PFSK-1 (cell line): Measurements from ENCODE around the genes PPFIA2 and POC1B.

DNA sequence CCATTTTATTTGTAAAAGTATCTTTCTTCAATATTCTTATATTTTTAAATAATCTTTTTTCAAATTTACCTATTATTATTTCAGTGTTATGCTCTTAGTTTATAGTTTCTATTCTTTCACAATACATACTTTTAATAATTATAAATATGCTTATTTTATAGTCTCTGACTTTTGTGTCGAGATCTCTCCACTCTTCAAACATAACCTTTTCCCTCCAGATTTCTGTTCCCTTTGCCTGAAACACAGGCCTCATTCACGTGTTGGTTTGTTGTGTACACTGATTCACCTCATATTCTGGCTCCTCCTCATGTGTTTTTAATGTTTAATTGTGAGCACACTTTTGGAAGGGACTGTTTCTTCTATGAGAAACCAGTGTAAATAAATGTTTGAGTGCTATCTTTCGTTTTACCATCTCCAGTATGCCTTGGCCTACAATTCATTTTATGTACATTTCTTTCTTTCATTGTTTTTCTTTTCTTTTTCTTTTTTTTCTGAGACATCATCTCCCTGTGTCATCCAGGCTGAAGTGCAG is 20.1 kb downstream of the LIN7A start:
- RRBS, result no CpG with 5 or more reads among the region's 3 CpGs

DNA sequence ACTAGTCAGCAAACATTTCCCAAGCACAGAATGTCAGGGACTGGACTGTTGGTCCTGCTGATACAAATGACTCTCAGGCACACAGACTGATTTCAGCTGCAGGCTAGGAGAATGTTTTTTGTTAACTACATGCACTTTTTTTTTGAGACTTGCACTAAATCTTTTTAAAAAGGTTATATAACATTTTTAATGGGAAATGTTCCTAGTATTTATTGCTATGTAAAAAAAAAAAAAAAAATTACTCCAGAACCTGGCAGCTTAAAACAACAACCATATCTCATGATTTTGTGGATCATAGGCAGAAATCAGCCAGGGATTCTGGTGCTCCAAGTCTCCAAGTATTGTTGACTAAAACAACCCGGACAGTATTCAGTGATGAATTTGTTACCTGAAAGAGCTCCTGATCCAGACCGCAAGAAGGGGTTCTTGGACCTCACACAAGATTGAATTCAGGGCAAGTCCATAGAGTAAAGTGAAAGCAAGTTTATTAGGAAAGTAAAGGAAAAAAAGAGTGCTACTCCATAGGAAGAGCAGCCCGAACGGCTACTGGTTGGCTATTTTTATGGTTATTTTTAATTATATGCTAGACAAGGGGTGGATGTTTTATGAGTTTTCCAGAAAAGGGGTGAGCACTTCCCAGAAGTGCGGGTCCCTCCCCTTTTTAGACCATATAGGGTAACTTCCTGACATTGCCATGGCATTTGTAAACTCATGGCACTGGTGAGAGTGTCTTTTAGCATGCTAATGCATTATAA is 131.5 kb downstream of the ACSS3 start:
- RRBS, result no CpG with 5 or more reads among the region's 5 CpGs

- RRBS, result no CpG with 5 or more reads among the region's 9 CpGs
These were observed 177.7 kb downstream of the ACSS3 start for GRCh38 chr12:81255434-81256200.

GRCh38 chr12:81294467-81294920 is 216.6 kb downstream of the ACSS3 start:
- RRBS, result no CpG with 5 or more reads among the region's 7 CpGs

DNA sequence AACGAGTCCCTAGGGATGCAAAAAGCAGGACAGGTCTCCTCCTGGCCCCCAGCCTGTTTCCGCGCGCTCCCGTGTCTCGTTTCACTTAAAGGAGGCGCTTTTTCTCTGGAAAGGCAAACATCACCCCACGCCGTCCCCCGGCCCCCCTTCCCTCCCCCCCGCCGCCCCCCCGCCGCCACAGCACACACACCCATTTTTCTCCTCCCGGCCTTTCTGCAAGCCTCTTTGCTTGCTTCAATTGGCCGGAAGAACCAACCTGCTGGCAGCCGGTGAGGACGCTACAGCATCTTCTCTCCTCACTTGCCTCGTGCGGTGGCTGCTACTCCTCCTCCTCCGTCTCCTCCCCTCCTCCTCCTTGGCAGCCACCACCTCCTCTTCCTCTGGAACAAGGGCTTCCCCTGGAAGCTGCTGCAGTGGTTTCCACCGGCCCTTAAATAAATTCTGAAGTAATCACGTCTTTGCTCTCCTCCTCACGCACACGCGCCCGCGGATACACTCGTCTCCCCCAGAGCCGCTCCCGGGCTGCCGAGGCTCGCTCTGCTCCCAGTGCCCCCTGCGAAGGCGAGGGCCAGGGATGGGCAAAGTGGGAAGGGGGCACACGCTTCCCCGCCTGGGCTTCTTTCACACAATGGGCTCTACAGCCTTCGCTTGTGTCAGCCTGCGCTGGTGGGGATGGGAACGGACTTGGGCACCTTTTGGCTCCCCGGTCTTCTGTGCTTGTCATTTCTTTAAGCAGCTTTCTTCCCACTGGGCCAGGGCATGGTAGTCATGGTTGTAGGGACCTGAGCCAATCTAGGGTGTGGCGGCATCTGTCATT is at the start of gene PPFIA2:
Gene PPFIA2, minus strand, starts transcription at position 327 of the 817 bp plus-strand sequence.
- RRBS, result 3% methylated on average over 7 of the region's 42 CpGs

DNA sequence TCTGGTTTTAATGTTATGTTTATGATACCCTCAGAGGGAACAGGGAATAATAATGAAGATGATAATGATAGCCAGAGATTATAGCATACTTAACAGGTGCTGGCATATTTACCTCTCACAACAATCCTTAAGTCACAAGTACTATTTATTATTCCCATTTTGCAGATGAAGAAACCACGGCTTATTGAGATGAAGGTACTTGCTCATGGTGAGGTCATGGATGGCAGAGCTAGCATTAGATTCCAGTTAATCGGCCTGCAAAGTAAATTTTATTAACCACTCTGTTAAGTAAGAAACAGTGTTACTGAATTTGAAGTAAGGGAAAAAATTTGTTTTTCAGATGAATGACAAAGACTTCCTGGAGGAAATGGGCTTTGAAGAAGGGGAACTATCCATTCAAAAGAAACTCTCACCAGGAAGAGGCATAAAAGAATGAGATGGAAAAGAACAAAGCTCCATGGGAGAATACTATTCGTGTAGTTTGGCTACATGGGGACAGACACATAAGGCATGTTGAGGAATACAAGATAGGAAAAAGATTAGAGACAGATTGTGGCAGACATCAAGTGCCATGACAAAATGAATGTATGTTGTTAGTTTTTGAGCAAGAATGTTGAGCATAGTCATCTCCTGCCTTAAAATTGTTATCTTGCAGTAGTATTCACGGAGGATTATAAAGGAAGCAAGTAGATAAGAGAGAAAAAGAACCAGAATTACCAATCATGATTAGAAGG is 127.4 kb downstream of the TMTC2 start:
- RRBS, result no CpG with 5 or more reads among the region's 4 CpGs

GRCh38 chr12:85835719-85836088 is 505 bp downstream of the RASSF9 start:
- RRBS, result no CpG with 5 or more reads among the region's 2 CpGs

- RRBS, result no CpG with 5 or more reads among the region's 7 CpGs
These were observed 136.9 kb downstream of the MGAT4C start for GRCh38 chr12:86119332-86119630.

GRCh38 chr12:87661880-87662339 is 367.3 kb downstream of the C12orf50 start:
- RRBS, result no CpG with 5 or more reads among the region's 4 CpGs

DNA sequence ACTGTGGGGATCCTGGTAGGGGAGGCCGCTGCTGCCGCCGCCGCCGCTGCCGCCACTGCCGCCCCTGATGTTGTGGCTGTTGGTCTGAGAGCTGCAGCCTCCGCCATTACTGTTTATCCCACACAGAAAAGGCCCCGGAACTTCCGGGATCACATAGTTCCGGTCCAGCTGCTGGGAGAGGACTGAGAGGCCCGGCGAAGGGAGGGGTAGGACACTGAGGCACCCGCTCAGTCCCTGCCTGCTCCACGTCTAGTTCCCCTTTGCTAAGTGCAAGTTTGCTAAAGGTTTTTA is 244.8 kb downstream of the C12orf50 start:
- RRBS, result no CpG with 5 or more reads among the region's 15 CpGs

GRCh38 chr12:88299718-88300269 is 157.7 kb downstream of the TMTC3 start:
- RRBS, result no CpG with 5 or more reads among the region's 3 CpGs

- RRBS, result no CpG with 5 or more reads among the region's 3 CpGs
These were observed 271.1 kb downstream of the DUSP6 start for GRCh38 chr12:89081170-89081597.

GRCh38 chr12:89087249-89087665 is 265.0 kb downstream of the DUSP6 start:
- RRBS, result no CpG with 5 or more reads among the region's 5 CpGs

DNA sequence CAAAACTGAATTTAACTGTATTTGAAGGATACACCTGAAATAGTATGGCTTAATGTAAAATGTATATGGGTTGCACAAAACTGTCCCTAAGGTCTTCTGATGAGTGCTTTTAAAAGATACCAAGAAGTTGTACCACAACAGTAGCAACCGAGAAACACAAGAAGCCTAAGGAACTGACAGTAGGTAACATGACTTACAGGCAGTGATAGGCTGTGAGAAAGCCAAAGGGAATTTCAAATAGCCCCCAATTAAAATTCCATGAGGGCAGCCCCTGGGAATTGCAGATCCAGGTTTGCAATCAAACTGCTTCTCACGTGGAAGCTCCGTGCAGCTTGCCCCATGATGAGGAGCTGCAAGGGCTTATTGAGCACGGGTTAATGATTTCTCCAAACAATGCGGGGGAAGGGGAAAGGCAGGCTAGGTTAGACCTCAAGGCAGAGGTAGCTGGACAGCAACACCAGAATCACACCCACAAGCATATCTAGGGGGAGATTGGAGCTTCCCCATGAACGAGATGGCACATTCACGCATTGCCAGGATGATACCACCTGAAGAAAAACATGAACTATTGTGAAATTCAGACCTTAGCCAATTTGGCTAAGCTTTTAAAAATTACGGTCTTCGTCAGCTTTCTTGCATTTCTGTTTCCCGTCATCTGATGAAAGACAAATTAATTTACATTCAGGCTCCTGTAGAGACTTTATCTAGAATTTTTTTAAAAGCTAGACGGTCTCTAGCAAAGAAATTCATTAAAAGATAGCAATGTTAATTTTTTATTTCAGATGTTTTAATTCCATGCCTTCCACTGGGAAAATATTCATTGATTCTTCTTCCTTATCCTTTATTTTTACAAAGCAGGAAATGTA is 5.0 kb upstream of the DUSP6 start:
- RRBS, result no CpG with 5 or more reads among the region's 11 CpGs

DNA sequence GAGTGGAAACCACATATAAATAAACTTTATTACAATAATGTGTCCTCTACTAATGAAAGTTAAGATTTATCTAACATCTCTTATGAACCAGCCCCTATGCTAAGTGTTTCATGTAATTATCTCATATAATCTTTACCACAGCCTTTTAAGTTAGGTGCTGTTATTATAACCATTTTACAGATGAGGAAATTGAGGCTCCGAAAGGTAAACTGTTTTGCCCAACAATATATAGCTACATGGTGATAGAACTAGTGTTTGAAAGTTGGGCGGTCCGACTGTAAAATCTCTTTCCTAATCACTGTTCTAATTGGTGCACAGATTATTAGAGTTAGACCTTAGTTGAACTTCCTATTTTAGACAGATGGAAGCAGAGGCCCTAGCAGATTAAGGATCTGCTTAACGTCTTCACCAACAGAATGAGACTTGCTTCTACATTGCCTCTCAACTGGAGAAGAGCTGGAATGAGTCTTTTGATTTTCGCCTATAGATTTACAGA is 30.0 kb upstream of the DUSP6 start:
- RRBS, result no CpG with 5 or more reads among the region's 5 CpGs

- RRBS, result no CpG with 5 or more reads among the region's 1 CpG
These were observed 38.3 kb upstream of the DUSP6 start for GRCh38 chr12:89390568-89391055.

DNA sequence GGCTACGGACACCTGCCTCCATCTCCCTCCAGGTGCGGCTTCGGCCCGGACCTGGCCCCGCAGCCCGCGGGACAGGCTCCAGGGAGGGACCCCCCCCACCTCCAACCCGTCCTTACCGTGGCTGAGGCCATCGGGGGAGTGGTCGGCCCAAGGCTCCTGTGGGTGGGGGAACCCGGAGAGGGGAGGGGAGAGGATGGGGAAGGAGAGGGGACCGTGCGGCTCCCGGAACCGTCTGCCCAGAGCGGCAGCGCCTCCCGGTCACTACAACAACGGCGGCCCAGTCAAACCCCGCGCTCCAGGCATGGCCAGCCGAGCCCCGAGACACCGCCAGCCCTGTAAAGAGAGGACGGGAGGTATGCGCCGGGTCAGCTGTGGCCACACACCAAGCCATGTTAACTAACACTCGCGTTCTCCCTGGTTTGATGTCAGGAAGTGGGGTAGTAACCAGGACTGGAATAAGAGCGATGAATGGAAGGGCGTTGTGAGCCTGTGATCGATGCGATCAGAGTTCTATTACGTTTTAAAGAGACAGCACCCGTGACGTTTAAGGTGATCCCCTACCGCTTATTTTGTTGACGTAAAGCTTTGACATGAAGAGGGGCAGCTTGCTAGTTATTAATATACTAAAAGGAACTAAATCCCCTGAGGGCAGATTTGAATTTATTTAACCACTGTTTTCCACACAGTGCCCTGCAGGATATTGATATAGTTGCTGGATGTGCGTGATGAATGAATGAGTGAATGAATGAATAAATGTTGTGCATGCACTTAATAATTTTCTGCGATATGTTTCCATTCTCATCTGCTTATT is at the start of gene POC1B:
Gene POC1B, minus strand, starts transcription at position 283 of the 811 bp plus-strand sequence.
- RRBS, result 1% methylated on average over 15 of the region's 42 CpGs

DNA sequence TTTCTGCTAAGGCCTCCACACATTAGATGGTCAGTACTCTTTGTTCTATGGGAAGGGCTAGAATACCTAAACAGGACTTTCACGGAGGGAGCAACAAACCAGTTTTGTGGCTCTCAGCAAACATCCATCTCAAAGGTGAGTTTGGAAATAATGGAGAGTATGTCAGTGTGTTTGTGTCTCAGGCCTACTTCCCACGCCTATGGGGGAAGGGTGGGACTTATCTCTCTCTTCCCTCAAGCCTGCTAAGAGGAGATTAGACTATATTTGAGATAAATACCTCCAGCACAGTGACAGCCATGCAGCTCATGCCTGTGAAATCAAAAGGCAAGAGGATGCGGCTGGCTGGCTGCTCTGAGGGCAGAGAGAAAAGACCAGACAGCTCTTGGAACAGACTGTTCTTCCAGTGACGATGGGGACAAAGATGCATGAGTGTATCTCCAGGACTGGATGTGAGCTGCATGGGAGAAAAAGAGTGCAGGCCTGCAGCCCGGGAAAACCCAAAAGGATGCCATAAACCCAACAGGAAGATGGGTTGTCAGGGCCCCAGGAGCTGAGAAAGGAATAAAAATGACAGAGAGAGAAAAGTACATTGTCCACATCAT is 14.8 kb upstream of the POC1B start:
- RRBS, result no CpG with 5 or more reads among the region's 5 CpGs

- RRBS, result no CpG with 5 or more reads among the region's 3 CpGs
These were observed 7.6 kb downstream of the ATP2B1 start for GRCh38 chr12:89701076-89701473.

- RRBS, result no CpG with 5 or more reads among the region's 1 CpG
These were observed 6.9 kb downstream of the ATP2B1 start for GRCh38 chr12:89701798-89702075.